SJCRH30 (cell line): Measurements from ENCODE around the genes SETD6 and CMTM3.

DNA sequence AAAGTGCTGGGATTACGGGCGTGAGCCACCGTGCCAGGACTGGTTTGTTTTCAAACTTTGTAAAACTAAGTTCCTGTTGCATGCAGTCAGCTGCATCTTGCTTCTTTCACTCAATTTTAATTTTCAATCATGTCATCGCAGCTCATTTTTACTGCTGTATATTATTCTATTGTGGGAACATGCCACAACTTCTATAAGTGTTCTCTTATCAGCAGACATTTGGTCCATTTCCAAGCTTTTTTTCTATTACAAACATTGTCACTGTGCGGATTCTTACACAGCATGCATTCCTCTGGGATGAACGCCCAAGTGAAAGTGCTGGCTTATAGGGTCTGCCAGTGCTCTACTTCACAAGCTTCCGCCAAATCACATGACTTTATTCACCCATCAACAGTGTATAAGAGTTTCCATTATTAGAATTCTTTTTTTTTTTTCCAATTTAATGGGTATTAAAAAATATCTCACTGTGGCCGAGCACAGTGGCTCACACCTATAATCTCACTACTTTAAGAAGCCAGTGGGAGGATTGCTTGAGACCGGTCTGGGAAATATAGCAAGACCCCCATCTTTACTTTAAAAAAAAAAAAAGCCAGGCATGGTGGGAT, 22.8 kb downstream of the GINS3 start:
- RAMPAGE, long total RNA: no peak

GRCh38 chr16:58463914-58464514, 35.9 kb upstream of the NDRG4 start:
- RAMPAGE, long total RNA: no peak

DNA sequence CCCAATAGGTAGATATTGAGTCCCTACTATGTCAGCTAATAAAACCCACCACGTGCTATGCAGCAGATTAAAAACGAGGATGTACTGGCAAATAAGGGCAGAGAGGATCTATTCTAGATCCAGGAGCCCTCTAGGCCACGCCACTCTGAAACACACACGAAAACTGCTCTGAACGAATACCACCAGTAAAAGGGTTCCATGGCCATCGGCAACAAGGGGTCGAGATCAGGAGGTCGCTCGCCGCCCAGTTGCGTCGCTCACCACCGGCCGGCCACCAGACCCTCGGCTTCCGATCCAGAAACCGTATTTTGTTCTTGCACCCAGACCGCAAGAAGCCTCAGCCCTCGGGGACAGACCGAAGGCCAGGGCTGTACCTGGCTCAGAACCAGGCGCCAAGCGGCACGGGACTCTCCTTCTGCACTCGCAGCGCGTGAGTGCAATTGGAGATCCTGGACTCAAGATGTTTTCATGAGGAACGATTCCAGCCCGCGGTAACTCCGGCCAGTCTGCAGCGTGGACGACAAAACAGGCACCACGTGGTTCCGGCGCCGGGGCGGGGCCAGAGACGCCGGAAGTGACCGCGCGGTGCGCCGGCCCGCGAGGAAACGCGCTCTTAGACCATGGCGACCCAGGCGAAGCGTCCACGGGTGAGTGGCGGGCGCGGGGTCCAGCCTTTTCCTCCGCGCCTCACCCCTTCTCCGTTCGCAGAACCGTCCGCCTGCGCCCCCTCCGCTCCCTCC, at the start of gene SETD6:
SETD6 (plus strand) TSS at position 600 of the 740 bp plus-strand sequence.
- RAMPAGE, long total RNA: no peak

DNA sequence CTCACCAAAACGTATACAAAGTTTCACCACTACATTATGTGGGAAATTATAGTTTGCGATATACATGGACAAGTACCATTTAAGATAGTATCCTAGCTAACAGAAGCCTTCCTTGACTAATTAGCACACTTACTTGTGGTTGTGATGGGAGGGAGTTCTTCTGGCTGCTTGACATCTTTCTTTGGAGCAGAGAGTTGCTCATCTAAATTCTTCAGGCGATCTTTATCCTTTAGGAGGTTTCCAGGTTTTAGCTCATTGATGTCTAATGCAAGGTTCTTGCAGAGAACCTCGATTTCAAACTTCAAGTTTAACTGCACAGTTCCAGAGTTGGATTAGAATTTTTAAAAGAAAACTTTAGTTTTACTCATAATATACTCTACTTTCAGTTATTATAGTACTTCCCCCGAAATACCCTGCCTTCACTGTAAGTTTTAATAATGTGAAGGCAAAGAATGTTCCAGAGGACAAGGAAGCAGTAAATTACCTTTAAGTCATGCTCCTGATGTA, 30.9 kb downstream of the SETD6 start:
- RAMPAGE, long total RNA: no peak

DNA sequence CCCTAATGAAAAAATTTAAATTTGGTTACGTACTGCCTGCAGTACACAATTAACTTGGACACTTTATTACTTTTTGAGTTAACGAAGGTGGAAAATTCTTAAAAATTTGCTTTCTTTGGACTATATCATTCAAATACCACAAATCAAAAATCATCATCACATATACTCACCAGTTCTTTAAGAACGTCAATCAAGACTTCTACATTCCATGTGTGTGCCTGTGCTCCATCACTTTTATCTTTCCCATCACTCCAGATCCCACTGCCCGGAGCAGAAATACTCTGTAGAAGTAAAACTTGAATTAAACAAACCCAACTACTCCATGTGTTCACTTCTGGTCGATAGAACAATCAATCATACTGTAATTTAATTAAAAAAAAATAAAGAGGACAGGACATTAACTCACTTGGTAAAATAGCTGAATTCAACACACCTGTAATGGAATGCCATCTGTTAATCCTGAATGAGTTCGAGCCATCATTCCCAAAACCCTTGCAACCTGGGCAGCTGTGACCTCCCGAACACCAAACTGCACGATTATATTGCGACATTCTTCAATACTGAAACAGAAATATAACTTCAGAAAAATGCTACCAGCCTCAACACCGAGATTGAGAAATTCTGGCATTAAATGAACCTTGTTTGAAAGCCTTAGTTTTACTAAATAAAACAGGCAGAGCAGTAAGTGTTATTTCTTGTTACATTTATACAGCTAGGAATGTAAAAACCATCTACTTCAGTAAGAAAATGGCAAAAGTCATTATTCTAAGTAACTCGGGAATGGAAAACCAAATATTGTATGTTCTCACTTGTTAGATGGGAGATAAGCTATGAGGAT, 46.8 kb downstream of the CNOT1 start:
- RAMPAGE, long total RNA: no peak

DNA sequence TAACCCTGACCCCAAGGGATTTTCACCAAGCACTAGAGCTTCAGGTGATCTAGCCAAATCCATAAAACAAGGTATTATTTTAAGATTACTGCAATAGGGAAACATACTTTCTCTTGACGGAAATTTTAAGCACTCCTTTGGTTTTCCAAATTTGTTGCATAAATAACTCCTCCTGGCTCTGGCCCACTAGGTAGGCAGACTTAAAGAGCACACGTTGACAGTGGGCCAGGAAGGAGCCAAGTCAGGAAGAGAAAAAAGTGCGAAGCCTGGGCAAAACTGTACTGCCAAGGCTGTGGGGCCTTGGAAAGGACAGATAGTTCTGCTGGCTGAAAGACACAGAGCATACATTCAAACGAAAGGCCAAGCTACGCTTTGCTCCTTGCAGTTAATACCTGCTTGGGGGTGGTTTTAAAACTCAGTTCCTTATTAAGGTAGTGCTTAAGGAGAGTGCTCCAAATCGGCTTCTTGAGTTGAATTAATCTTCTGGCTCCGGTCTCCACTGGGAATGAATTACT, 1.4 kb downstream of the GOT2 start:
- RAMPAGE, long total RNA: no peak

- RAMPAGE, long total RNA: no peak
Measured at GRCh38 chr16:60522666-60523021, 1513.6 kb downstream of the CDH8 start.

GRCh38 chr16:61918031-61919071, 117.9 kb downstream of the CDH8 start:
- RAMPAGE, long total RNA: no peak

DNA sequence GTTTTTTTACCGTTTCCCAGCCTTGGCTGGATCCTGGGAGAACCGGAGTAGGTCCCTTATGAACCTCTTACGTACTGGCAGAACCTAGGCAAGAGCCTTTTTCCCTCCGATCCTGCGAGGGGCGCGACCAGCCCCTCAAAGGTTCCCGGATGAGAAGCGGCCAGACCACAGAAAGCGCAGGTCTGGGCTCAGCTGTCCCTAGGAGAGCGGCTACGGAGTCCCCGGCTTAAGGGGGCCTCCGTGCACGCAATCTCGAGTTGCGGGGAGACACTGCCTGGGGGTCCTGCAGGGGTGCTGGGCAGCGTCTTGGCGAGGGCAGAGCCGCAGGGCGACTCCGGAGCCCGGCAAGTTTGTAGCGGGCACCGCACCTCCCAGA, 1.1 kb downstream of the CDH8 start:
- RAMPAGE, long total RNA: no peak

DNA sequence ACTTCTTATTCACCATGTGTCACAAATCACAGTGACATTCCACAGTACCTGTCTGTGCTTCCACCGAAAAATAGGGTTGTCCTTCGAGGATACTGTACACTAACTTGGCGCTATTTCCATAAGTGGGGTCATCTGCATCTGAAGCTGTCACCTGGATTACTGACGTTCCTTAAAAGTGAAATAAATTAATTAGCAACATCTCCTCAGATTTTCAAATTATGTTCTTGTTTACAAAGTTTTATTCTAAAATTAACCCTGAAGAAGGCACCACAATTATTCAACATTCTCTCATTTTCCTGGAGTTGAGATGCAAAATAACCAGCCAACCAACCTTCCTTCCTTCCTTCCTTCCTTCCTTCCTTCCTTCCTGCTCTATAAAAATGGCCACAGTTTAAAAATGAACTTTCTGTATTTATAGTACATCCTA, 129.0 kb downstream of the CDH11 start:
- RAMPAGE, long total RNA: no peak

- RAMPAGE, long total RNA: no peak
Measured at GRCh38 chr16:65070743-65071296, 51.0 kb downstream of the CDH11 start.

- RAMPAGE, long total RNA: no peak
Measured at GRCh38 chr16:65120566-65121595, 982 bp downstream of the CDH11 start.

DNA sequence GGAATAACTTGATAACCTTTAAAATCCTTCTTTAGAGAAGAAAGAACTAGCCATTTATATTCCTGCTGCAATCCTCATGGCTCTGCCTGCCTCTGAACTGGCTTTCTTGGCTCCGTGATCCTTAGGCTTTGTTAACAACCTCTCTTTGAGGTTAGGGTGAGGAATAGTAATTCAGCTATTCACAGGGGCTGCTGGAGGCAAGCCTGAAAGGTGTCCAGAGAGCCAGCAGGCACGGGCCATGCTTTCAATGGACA, 530.2 kb upstream of the CDH11 start:
- RAMPAGE, long total RNA: no peak

DNA sequence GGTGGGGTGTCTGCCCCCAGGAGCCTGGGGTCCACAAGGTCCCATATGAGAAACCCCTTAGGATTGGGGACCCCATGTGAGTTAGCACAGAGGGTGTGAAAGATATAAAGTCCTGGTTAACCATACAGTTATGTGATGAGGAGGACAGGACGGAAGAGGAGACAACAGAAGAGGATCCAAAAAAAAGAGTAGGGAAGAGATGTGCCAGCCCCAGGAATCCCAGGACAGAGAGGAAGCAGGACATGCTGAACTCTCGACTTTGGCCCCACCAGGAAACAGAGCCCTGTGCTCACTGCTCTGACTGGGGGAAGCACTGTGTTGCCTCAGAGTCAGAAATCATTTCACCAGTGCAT, 421.1 kb upstream of the CDH5 start:
- RAMPAGE, long total RNA: no peak

- RAMPAGE, long total RNA: no peak
Measured at GRCh38 chr16:66365453-66366113, 908 bp upstream of the CDH5 start.

DNA sequence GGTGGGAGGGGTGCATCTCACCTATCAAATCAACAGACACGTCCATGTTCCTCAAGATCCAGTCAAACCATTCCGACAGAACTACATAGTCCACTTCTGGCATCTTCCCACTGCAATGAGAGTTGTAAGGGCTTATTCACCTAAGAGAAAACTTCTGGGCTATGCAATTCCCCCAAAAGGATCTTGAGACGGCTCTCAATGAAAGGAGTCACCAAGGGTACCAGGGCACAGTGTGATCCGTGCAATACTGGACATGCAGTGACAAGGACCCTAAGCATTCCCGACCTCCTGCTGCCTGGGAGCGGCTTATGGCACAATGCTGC, 32.2 kb downstream of the TK2 start:
- RAMPAGE, long total RNA: no peak

GRCh38 chr16:66524746-66525601, 24.9 kb downstream of the TK2 start:
- RAMPAGE, long total RNA: no peak

DNA sequence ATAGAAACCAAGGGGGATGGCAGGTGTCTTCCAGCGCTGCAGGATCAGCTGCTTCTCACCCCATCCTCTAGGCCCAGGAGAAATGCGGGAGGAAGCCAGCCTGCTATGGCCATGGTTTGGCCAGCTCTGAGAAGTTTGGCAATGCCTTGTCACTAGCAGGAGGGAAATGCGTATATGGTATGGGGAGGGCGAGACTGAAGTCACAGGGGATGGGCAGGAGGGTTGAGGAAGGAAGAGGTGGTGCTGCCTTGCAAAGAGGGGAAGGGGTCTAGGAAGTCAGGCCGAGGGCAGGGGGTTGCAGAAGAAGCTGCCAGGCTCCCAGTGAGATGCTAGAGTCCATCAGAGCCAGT, 6.6 kb downstream of the CMTM2 start:
- RAMPAGE, long total RNA: no peak

DNA sequence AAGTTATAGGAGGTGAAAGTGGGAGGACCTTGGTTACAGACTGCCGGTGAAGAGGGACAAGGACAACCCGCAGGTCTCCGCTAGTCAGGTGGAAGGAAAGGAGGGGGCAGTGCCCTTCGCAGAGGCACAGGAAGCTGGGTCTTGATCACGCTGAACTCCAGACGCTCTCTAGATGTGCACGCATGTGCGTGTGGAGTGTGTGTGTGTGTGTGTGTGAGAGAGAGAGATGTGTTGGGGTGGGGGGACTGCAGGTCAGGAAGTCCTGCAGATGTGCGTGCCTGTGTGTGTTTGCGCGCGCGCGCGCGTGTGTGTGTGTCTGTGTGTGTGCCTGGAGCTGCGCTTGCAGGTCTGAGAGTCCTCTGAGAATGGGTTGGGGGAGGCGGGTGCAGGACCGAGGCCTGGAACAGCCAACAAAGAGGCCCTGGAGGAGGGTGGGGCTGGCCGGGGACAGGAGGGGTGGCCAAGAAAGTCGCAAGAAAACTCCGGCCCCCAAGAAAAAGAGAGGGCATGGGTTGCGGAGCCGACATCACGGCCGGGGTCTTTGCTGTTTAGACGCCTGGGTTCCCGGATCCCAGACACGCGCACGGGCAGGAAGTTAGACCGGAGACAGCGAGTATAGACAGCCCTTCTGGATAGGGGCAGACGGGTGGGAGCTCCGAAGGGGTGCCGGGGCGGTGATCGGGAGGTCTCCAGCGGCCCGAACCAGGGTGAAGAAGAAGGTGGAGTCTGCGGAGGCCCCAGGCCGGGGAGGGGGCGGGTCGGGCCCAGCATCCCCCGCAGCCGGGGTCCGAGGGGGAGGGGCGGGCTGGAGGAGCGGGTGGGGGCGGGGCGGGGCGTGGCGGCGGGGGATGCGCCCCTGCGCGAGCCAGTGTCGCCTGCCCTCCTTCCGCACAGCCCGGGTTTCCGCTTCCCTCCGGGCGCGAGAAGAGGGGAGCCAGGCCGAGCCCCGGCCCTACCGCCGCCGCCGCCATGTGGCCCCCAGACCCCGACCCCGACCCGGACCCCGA, at the start of gene CMTM3:
CMTM3 (plus strand) TSS at position 868 of the 1,007 bp plus-strand sequence.
- RAMPAGE, long total RNA: no peak

DNA sequence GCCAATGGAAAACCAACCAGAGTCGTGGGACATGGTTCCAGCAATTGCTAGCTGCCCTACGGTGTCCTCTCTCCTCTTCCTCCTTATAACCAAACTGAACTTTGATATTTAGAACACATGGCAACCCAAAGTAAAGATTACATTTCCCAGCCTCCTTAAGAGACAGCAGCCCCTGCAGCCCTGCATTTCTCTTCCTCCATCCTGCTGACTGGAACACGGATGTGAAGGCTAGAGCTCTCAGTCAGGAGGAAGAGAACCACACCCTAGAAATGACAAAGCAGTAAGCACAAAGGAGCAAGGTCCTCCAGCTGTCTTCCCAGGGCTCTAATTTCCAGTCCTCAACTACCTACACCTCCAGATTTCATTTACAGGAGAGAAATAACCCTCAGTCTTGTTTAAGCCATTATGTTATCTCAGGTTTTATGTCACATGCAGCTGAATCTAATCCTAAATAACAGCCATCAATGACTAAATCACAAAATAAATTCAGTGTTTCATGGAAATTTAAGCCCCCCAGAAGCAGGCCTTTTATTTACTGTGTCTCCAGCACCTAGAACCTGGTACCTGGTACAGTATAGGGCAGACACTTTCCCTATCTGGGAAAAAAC, 10.8 kb downstream of the DYNC1LI2 start:
- RAMPAGE, long total RNA: no peak